ENCODE data around the genes OR11H1, HDHD5 and BCL2L13.

GRCh38 chr22:11824920-11825531 lies 3703.0 kb upstream of the OR11H1 start:
- PRO-cap: no peak

DNA sequence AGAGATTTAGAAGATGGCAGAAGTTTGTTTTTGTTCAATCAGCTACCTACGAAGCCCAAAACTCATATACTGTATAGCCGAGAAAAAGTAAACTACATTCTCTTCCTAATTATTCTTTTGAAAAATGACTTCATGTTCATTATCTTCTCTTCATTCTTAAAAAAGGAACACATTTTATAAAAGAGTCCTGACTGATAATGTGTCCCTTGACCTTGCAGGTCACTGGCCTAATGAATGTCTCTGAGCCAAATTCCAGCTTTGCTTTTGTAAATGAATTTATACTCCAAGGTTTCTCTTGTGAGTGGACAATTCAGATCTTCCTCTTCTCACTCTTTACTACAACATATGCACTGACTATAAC lies at the start of gene OR11H1:
Gene OR11H1 (plus strand): TSS at position 231 of the 361 bp plus-strand sequence.
- PRO-cap: no peak

- PRO-cap: no peak
Measured at GRCh38 chr22:15690109-15690488, 273 bp downstream of the POTEH start.

- PRO-cap: no peak
Measured at GRCh38 chr22:16599505-16600009, 6.9 kb upstream of the CCT8L2 start.

DNA sequence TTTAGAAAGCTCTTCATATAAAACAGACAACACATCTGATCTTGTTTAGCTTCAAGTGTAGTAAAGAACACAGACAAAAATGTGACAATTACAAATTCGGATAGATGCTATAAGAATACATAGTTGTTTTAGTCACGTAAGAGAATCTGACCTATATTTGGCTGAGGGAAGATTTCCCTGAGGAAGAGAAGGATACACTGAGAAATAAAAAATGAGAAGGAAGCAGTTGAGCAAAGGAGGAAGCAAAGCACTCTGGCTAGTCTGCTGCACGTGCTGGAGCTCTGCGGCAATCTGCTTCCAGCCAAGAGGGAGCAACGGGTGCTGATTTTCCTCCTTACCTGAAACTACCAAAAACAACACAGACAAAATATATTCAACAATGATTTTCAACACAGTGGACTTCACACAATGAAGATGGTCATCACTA lies 87.0 kb upstream of the CCT8L2 start:
- PRO-cap: unidirectional peak, plus-strand start at position 272 of the sequence; unidirectional peak, plus-strand start at position 286 of the sequence

- PRO-cap: no peak
Measured at GRCh38 chr22:16722065-16722381, 103.2 kb downstream of the XKR3 start.

GRCh38 chr22:17035854-17036698 lies 28.1 kb upstream of the GAB4 start:
- PRO-cap: no peak

- PRO-cap: no peak
Measured at GRCh38 chr22:17113572-17113957, 7.6 kb downstream of the TMEM121B start.

GRCh38 chr22:17158322-17159305 lies at the start of gene HDHD5:
Gene HDHD5, minus strand, starts transcription at chr22:17159277.
- PRO-cap: bidirectional peak, plus-strand start at chr22:17158770, minus-strand start at chr22:17158662; bidirectional peak, plus-strand start at chr22:17158976, minus-strand start at chr22:17158907; bidirectional peak, plus-strand start at chr22:17159357, minus-strand start at chr22:17159265

DNA sequence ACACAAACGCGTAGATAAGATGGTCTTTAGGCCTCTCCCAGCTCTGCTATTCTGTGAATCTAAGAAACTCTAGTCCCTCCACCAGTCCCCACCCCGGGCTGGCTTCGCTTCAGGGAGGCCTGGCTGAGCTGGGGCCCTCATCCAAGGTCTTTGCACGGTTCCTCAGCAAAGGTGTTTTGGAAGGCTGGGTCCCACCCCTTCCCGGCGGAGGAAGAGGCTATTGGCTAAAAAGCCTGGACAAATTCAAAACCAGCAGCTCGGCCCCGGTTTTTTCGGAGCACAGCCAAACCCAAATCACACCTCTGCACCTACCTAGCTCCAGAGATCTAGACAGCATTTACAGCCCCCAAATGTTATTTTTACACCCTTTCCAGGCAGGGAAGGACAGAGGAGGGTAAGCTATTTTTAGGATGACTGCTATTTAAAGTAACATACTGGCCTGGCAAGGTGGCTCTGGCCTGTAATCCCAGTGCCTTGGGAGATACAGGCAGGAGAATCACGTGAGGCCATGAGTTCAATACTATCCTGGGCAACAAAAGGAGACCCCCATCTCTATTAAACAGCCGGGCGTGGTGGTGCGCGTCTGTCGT lies 13.2 kb upstream of the HDHD5 start:
- PRO-cap: no peak

DNA sequence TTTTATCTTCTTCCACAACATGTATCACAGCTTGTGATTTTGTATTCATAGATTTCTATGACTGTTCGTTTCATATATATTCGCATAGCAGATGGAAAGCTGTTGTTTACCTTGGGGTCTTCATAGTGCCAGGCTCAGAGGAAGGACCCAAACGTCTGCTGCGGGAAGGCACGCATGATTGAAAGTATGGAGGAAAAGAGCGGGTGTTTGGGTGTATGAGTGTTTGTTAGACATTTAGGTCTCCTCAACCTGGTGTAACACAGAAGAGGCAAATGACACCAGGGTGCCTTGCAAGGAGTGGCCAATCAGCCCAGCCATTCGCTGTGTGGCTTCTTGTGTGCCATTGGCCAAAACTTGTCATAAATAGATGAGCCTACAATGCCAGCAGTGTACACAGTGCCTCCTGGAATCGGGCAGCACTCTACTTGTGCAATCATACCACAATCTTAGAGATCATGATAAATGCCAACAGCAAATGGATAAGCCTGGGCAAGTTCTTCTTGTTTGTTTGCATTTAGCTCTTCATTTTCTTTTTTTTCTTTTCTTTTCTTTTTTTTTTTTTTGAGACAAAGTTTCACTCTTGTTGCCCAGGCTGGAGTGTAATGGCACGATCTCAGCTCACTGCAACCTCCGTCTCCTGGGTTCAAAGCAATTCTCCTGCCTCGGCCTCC lies 11.0 kb upstream of the ADA2 start:
- PRO-cap: no peak

DNA sequence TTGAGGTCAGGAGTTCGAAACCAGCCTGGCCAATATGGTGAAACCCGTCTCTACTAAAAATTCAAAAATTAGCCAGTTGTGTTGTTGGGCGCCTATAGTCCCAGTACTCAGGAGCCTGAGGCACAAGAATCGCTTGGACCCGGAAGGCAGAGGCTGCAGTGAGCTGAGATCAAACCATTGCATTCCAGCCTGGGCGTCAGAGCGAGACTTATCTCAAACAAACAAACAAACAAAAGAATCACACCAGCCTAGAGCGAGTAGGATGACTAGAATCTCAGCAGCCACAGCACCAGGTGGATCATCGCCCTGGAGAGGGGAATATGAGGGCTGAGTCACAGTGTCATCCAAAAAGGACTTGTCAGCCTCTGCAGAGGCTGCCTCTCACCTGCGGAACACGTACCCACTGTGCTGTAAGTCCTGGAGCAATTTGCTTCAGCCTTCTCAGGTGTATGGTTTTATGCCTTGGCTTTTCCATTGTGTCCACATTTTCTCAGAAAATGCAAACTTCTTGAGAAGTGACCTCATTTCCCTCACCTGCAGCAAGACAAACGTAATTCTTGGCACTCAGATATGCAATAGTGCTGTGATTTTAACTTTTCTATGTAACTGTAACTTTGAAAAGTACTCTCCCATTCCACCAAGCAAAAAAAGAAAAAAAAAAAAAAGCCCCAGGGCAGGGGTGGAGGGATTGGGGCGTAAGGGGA lies 48.8 kb upstream of the ADA2 start:
- PRO-cap: no peak

GRCh38 chr22:17269597-17270466 lies 50.6 kb upstream of the ADA2 start:
- PRO-cap: no peak

GRCh38 chr22:17638137-17638892 lies at the start of gene BCL2L13:
Gene BCL2L13, plus strand, starts transcription at chr22:17638757.
- PRO-cap: bidirectional peak, plus-strand start at chr22:17638262, minus-strand start at chr22:17638253; bidirectional peak, plus-strand start at chr22:17638781, minus-strand start at chr22:17638479

GRCh38 chr22:17701953-17702676 lies 63.6 kb downstream of the BCL2L13 start:
- PRO-cap: no peak

- PRO-cap: no peak
Measured at GRCh38 chr22:17732374-17733293, 41.6 kb downstream of the BID start.

- PRO-cap: unidirectional peak, minus-strand start at chr22:17748678
Measured at GRCh38 chr22:17748565-17749111, 25.6 kb downstream of the BID start.

GRCh38 chr22:17786303-17787325 lies 12.3 kb upstream of the BID start:
- PRO-cap: bidirectional peak, plus-strand start at chr22:17786900, minus-strand start at chr22:17786695

GRCh38 chr22:17846478-17847342 lies 72.4 kb upstream of the BID start:
- PRO-cap: no peak

DNA sequence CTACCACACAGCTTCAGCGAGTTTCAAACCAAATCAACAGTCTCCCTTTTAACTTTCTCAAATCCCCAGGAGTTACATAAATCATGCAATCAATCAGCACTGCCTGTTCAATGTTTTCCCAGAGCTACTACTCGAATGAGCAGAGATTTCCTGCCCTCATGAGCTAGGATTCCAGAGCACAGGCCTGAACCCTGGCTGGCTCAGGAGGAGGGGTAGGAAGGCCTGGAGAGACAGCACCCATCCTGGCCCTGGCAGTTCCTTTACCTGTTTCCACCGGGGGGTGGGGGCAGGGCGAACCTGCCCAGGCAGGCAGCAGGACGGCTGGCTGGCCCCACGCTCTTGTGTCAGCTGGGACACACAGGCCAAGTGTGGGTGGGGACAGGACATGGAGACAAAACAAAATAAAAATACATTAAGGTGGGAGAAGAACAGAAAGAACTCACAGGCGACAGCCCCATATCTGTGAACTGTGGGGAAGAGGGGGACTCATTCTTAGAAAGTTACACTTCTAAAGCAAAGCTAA lies 109.8 kb upstream of the BID start:
- PRO-cap: no peak